ENCODE results near the genes N6AMT1, KRTAP13-1 and KRTAP19-3.

- PRO-cap = no peak
These were observed 148.6 kb downstream of the NCAM2 start for GRCh38 chr21:21146543-21147573.

DNA sequence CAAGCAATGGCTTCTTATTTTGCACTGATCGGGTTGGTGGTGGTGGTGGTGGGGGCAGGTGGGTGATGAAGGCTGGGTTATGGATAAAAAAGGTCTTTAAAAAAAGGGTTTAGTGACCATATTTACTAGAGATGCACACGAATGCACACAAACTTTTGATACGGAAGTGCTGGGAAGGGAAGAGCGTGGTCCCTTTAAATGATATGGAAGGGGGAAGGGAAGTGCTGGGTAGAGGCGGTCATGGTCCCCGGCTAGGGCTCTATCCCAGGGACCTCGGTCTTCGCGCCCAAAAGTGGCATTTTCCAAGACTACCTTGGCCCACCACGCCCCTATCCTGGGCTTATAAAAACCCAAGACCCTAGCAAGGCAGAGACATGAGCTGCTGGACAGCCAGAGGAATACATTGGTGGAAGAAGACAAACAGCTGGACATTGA is 1720.4 kb downstream of the MRPL39 start:
- PRO-cap = no peak

DNA sequence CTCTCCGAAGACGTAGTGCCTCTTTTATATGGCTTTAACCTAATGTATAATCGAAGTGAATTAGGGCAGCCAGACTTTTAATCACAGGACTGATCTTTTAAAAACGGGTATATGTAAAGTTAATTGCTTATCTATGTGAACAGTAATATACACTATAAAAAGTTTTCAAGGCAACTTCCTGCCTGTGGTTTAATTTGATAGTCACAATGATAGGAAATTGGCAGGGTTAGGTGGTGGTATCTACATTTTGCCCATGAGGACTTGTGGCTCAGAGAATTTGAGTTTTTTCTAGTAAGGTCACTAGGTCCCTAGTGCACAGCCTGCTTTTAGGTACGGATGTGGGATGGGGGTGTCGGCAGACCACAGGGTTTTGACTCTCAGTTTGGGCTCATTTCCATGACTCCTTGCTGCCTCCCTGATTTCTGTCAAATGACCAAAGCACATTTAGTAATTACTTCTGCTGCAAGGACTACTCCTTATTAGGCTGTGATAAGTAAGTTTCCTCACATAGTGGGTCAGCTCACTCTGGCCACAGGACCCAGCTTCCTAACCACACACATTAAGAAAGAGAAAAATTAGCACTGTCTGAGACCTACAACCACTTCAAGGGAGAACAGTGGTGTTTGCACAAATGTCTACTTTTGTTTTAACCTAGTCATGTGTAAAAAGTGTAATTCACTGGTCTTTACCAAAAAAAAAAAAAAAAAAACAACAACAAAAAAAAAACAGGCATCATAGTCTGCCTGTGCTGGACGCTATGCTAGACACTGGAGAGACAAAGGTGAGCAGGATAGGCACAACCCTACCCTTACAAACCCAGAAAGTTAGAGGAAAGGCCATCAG is 43.8 kb downstream of the MRPL39 start:
- PRO-cap = no peak

GRCh38 chr21:25735492-25736108 is 828 bp downstream of the GABPA start:
- PRO-cap = bidirectional peak, plus-strand start at chr21:25735786, minus-strand start at chr21:25735653

- PRO-cap = no peak
These were observed 21.5 kb downstream of the GABPA start for GRCh38 chr21:25756114-25756780.

GRCh38 chr21:26782399-26783064 is 62.7 kb downstream of the ADAMTS1 start:
- PRO-cap = no peak

- PRO-cap = no peak
These were observed 10.3 kb downstream of the ADAMTS1 start for GRCh38 chr21:26834937-26835353.

- PRO-cap = no peak
These were observed 5.0 kb downstream of the ADAMTS1 start for GRCh38 chr21:26840194-26840706.

DNA sequence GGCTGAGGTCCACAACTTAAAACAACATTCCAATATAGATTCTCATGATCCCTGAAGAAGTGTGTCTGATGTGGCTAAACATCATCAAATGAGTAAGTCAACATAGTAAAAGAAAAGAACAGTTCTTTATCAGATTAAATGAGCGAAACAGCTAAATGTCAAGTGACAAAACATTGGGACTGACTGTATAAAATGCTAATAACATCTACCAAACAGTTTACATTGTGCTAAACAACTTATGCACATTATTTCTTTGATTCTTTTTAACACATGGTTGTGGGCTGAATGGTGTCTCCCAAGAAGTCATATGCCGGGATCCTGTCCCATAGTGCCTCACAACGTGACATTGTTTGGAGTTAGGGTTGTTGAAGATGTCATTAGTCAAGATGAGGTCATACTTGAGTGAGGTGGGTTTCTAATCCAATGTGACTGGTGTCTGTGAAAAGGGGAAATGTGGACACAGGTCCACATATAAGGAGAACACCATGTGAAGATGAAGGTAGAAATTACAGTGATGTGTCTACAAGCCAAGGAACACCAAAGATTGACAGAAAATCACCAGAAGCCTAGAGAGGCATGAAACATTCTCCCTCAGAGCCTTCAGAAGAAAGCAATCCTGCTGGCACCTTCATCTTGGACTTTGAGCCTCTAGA is 345.9 kb downstream of the N6AMT1 start:
- PRO-cap = no peak

DNA sequence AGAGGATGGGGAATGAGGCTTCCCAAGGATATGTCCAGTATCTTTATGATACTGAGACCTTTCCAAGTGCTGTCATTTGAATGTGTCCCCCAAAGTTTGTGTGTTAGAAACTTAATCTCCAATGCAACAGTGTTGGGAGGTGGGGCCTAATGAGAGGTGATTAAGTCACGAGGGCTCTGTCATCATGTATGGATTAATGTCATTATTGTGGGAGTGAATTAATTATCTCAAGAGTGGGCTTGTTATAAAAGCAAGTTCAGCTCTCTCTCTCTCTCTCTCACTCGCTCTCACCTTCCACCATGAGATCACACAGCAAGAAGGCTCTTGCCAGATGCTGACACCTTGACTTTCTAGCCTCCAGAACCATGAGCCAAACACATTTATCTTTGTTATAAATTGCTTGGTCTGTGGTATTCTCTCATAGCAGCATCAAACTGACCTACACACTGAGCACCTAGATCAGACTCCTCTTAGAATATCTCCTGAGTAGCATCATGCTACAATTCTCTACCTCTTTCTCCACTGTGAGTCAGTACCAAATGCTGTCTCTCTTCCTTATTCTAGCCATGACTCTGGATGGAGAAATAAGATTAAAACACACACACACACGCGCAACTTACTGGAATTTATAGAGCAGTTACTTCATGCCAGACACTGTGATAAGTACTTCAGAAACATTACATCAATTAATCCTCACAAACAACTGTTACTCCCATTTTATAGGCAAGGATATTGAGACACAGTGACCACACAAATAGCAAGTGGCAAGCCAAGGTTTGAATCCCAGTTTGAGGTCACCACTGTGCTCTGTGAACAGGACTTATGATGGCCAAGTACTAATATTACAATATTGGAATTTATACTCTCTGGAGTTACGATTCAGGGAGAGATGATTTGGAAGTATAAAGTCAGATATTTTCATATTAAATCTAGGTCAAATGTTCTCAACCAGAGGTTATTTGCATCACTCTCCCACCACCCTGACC is 114.5 kb downstream of the N6AMT1 start:
- PRO-cap = no peak

DNA sequence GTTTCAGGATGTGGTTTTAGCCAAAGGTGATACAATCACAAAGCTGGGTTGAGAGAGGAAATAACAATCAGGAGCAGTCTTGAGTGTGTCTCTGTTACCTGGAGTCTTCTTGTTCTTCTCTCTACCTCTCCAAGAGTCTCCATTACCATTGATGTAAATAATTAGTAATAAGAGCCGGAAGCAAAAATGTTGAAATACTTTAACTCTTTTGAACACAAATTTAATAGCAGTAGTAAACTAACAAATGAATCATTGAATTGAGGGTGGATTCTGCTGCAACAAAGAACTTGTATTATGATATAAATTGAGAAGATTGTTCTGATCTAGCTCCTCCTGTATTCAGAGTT is 52.9 kb downstream of the N6AMT1 start:
- PRO-cap = no peak

DNA sequence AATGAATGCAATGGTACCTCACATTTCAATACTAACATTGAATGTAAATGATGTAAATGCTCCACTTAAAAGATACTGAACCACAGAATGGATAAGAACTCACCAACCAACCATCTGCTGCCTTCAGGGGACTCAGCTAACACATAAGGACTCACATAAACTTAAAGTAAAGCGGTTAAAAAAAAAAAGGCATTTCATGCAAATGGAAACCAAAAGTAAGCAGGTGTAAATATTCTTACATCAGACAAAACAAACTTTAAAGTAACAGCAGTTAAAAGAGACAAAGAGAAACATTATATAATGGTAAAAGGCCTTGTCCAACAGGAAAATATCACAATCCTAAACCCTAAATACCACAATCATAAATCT is 48.5 kb downstream of the N6AMT1 start:
- PRO-cap = no peak

- PRO-cap = no peak
These were observed 19.7 kb downstream of the N6AMT1 start for GRCh38 chr21:28865462-28865804.

- PRO-cap = bidirectional peak, plus-strand start at chr21:28885190, minus-strand start at chr21:28885038; bidirectional peak, plus-strand start at chr21:28885428, minus-strand start at chr21:28885353
These were observed at the start of gene N6AMT1 for GRCh38 chr21:28884825-28885574. Gene N6AMT1 (minus strand): TSS chr21:28885367.

DNA sequence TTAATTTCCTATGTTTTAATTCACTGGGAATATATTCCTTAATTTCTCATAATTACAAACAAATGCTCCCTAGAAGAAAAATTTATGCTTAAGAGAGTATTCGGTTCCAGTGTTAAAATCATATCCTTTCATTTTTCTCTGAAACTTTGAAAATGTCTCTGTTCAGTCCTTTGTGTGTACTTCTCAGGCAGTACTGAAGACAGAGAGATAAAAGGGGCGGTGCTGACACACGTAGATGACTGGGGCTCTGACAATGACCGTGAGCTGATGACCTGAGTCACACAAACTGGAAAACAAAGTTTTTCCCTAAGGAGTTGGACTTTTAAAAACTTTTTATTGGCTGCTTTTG is 51.2 kb downstream of the MAP3K7CL start:
- PRO-cap = unidirectional peak, plus-strand start at position 253 of the sequence

DNA sequence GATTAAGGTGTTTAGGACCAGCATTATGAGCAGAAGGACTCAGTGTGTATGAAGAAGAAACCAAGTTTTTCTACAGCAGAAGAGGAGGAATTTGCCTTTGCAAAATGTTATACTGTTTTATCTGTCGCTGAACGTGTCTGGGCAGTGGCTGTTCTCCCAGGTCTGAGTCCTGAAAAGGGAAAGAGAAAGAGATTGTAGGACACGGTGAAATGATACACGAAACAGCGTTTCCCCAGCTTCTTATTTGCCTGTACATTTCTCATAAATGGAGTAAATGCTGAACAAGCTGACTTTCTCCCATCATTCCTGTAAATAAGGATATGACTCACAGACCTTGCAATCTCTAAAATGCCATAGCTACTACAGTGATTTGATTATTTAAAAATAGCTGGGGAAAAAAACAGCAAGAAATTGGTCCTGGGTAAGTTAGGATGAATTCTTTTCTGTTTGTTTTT is 51.6 kb downstream of the MAP3K7CL start:
- PRO-cap = unidirectional peak, minus-strand start at position 169 of the sequence

DNA sequence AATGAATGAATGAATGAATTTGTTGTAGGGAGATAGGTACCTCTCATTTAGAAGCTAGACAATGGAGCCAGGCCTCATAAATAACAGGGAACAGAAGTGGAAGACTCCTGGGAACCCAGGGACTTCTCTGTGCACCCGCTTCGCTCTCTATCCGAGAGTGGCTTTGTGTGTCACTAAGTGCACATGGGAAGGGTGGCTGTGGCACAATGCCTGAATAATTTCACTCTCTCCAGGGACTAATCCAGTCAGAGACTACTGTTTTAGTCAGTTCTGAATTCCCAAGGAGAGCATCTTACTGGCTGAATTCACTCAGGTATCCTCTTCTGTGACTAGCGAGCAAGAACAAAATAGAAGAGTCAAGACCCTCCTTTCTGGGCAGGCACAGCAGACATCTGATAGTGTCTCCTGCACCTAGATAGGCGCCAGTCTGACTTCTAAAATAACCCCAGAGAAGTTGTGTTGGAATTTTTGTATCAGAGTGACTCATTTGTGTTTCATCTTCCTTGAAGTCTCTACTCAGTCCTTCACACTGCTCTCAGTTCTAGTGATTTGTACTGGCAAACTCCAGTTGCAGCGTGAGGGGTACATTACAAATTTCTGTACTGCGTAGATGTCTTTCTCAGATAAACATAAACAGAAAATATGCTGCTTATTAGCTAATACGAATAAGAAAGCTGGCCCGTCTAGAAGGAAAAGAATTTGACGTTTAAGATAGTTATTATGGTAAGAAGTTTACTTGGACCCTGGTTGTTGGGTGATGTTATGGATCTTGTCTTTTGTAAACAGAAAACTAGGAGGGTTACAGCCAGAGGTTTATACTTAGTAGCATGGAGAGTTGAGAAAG is 34.0 kb downstream of the BACH1 start:
- PRO-cap = no peak

DNA sequence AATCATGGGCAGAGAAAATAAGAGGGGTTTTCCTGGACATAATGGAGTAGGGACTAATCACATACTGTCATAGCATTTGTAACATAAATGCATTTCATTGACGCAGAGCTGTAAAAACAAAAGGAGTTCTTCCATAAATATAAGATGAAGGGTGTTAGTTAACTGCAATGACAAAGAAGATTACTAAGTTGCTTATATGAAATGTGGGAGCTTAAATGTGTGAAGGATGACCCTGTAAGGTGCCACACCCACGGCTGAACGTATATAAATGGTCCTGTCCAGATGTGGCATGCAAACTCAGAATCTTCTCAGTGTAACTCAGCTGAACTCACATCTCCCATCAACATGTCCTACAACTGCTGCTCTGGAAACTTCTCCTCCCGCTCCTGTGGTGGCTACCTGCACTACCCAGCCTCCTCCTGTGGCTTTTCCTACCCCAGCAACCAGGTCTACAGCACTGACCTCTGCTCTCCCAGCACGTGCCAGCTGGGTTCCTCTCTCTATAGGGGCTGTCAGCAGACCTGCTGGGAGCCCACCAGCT is at the start of gene KRTAP13-1:
Gene KRTAP13-1, plus strand, starts transcription at position 290 of the 541 bp plus-strand sequence.
- PRO-cap = no peak

DNA sequence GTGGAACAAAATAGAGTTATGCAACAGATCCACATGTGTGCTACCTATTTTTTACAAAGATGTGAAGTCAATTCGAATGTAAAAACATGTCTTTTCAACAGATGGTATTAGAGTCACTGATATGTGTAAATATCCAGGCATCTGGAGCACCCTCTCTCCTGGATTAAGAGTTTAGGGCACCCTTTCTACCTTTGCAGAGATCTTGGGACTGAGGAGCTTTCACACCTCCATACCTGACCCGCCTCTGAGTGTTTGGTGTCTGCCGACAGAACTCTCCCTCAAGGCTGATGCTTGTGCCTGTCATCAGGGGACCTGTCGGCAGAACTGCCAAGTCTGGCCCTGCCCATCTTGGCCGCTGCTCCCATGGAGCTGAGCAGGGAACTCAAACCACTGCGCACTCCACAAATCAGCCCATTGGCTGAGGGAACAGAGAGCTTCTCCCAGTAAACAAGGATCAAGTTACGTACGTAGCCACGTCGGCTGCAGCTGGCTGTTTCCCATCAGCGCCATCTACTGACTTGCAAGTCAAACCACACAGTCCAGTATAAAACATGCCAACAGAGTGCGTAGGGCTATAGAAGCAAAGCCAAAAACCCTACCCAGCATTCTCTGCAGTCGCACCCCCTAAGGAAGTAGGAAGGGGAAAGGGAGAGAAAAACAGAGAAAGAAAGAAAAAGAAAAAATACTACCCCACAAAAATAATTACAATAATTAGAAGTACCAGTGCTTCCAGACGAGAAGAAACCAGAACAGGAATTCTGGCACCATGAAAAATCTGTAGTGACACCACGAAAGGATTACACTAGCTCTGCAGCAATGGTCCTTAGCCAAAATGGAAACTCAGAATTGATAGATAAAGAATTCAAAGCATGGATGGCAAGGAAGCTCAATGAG is 13.0 kb downstream of the KRTAP13-1 start:
- PRO-cap = no peak

- PRO-cap = no peak
These were observed at the start of gene KRTAP19-3 for GRCh38 chr21:30491930-30492212. Gene KRTAP19-3 (minus strand): TSS chr21:30492013.